Right atrium auricular region (tissue), 2 donors: ENCODE data around the genes TRIM9 and FERMT2.

GRCh38 chr14:50737150-50737604 is 69.1 kb upstream of the SAV1 start:
- PRO-cap, result unidirectional peak, minus-strand start at chr14:50737362
- RAMPAGE, long total RNA, 2 experiments, result no peak in any of the 2 experiments

- PRO-cap, result no peak
- RAMPAGE, long total RNA, 2 experiments, result no peak in any of the 2 experiments
Measured at GRCh38 chr14:50757975-50758725, 72.8 kb downstream of the NIN start.

DNA sequence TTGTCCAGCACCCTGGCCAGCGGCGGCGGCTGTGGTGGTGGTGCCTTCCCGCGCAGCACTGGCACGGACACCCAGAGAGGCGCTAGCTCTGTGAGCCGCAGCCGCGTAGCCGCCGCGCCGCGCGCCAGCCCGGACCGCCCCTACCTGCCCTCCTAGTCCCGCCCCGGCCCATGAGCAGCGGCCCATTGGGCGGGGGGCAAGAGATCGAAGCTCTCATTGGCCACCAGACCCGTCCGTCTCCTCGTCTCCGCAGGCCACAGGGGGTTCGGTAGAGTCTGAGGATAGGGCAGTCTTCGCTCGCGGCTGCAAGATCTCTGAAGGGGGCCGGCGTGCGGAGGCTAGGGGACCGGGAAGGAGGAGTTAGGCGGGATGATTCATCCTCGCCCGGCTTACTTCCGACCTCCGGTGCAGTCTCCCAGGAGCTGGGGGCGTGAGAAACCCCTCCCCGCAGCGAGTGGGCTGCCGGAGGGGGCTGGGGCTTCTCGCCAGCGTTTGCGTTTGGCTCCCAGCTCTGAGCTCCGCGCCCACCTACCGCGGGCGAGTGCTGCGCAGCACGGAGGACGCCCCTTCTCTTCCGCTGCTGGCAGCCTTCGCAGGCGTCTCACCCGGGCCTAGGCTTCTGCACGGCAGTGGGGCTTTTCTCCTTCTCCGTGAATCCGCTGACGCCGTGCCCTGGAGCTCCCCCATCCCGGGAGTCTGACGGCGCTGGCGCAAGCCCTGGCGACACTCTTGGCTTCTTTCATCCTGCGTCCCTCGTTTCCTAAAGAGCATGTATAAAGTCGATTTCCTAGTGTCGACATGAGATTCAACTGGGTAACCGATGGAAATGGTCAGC is at the start of gene TRIM9:
Gene TRIM9, minus strand, starts transcription at position 92 of the 835 bp plus-strand sequence.
- PRO-cap, result bidirectional peak, plus-strand start at position 392 of the sequence, minus-strand start at position 60 of the sequence
- RAMPAGE, long total RNA, 2 experiments, result no peak in any of the 2 experiments

DNA sequence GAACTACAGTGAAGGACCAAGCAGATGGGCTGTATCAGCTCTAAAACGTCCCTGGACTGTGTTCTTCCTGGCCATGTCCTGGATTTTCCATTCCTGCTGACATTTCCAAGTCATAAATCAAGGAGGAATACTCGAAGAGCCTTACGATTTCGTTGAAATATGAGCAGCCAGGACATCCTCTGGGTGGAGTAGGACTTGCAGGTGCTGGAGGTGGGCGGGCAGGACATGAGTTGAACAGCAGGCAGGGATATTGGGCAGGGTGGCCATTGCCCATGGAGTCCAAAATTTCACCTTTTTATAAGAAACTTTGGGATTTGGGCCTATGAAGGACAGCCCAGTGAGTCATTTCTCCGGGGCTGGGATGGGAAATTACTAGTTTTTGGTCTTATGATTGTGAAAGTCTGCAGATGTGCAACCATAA is 88.8 kb downstream of the TMX1 start:
- PRO-cap, result no peak
- RAMPAGE, long total RNA, 2 experiments, result no peak in any of the 2 experiments

DNA sequence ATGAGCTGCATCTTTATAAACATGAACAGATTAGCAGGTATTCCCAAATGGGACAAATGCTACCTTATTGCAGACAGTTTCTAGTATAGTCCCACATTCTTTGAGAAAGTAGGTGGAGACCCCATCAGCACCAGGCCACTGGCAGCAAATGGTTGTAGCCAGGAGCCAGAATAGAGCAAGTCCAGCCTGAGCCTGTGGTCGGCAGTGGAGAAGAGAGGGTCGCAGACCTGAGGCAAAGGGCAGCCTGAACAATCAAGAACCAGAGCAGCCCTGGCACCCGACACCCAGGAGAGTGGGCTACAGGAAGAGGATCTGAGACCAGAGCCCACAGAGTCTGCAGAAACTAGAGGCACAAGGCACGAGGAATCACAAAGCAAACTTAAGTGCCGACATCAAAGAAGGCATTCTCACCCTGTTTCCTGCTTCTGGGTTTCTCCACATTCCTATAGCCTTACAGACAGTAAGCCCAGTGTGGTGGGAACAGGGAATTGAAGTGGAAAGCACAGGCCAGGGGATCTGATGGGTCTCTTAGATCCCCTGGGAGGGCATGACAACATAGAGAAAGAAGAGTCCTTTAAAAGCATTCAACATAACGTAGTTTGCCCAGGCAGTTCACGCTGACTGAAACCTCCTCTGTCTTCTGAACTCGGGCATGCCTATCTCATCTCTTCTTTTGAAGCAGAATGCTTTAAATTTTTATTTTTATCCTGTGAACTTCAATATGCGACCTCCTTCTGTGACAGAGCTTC is 75.7 kb upstream of the FRMD6 start:
- PRO-cap, result no peak
- RAMPAGE, long total RNA, 2 experiments, result no peak in any of the 2 experiments

DNA sequence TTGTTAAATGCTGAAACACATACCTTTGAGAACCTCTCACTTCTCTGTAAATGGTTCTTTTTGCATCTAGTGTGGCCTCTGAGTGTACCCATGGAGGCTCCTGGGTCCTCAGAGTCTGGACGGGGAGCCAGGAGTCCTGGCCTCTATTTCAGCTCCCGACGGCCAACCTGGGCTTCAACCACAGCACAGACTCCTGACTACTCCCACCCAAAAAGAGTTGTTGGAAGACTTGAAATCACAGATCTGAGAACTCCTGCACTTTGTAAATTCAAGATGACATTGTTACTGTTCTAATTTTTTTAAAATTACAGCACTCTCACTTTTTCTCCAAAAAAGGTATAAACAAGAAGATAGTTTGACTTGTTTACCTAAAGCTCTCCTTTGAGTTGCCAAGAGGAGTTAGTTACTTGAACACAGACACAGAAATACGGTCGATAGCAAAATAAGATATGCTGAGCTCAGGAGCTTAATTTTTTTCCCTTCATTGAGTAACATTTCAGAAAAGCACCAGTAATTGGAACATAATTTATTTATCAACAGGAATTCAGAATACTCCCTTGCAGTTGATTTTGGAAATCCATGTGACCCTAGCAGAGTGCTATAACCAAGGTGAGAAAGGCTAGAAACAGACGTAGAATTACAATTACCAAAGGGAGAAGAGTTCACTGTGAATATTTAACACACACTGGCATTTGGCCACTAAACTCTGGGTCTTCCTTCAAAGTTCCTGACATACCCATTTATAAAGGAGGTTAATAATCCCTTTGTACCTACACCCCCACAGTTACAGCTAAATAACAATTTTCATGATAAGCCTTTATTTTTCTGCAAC is 51.7 kb upstream of the FRMD6 start:
- PRO-cap, result no peak
- RAMPAGE, long total RNA, 2 experiments, result no peak in any of the 2 experiments

DNA sequence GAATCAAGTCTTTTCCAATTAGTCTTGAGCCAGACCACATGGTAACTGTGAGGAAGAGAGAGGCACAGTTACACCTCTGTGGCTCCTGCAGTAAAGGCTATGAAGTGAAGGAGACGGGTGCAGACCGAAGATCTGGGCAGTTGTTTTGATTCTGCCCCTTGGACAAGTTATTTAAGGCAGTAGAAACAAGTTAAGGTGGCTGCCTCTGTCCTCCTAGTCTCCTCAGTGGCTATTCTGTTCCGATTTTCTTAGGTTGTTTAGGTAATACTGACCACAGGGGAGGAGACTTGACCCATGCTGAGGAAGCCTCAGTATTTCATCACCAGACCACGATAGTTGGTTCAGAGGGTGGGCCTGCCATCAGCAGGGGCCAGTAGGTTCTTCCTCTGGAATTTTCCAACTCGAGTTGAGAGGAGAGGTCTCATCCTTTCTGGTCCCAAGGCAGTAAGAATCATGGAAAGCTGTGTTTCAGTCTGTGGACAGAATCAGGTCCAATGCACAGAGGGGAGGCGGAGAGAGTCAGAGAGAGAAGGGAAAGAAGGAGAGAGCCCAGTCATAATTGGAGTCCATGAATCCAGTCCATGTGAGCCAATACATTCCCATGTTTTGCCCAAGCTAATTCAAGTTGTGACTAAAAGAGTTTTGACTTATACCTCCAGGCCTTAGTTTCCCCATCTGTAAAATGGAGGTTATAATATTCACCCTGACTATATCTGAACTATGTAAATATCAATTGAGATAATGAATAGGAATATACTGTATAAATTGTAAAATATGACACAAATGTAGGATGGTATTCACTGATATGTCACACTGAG is 24.3 kb downstream of the GNG2 start:
- PRO-cap, result no peak
- RAMPAGE, long total RNA, 2 experiments, result no peak in any of the 2 experiments

GRCh38 chr14:51932653-51933106 is 56.7 kb upstream of the RTRAF start:
- PRO-cap, result no peak
- RAMPAGE, long total RNA, 2 experiments, result no peak in any of the 2 experiments

- PRO-cap, result no peak
- RAMPAGE, long total RNA, 2 experiments, result no peak in any of the 2 experiments
Measured at GRCh38 chr14:52045142-52045491, 23.7 kb downstream of the NID2 start.

GRCh38 chr14:52220739-52221447 is 46.6 kb upstream of the PTGDR start:
- PRO-cap, result no peak
- RAMPAGE, long total RNA, 2 experiments, result no peak in any of the 2 experiments

DNA sequence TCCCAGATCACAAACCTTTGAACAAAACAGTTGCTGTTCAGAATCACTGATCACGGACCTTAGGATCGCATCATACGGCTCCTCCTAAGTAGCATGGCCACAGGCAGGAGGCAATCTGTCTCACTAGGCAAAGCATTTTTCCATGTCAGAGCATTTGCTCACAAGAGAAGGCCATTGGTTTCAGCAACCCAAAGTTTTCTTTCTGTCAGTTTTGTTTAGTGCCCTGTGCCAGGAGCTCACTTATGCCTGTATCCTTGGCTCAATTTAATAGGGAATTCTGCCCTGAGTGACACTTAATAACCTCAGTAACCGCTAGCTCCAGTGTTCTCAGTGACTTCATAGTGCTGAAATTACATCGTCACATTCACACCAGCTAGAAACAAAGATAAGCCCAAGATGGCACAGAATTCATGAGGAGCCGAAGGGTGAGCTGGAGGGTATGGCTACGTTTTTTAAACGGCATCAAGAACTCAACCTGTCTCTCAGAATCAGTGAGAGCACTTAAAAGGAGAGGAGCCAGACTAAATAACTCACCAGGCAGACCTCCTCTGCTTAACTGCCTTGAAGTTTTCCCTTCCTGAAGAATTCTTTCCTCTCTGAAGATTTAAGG is 37.0 kb downstream of the PTGER2 start:
- PRO-cap, result no peak
- RAMPAGE, long total RNA, 2 experiments, result no peak in any of the 2 experiments

DNA sequence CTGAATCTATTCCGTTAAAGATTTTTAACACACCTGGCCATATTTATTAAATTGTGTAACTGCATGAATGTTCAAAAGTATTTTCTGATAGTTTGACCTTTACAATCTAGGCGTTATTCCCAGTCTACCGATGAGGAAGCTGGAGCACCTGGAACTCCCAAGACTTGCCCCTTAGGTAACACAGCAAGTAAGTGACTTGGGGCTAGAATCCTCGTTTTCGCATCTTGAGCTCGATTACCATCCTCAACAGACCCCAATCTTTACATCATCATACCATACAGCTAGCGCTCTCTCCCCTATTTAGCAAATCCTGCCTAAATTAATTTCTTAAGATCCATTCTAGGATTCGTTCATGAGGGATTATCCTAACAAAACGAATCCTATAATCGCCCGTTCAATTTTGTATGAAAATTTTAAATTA is 990 bp downstream of the GNPNAT1 start:
- PRO-cap, result no peak
- RAMPAGE, long total RNA, 2 experiments, result no peak in any of the 2 experiments

DNA sequence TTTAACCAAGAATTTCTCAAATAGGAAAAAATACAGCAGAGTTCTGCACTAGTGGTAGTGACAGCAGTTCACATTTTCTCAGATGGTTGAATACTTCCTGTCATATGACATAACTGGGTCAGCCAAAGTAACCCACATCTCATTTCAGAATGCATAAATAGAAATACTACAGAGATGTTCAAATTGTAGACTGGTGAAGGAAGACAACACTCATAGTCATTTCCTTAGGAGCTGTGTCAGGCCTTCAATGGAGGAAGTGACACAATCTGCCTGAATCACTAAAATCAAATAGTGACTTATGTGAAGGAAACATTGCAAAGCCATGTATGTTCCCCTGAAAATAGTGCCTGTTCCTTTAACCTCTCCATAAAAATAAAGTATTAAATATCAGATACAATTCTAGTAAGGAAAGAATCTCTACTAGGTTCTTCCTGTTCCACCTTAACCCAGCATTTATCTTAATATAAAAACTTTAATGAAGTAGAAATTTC is 32.3 kb downstream of the FERMT2 start:
- PRO-cap, result unidirectional peak, plus-strand start at position 186 of the sequence
- RAMPAGE, long total RNA, 2 experiments, result no peak in any of the 2 experiments

GRCh38 chr14:52935714-52936289 is 15.0 kb downstream of the FERMT2 start:
- PRO-cap, result no peak
- RAMPAGE, long total RNA, 2 experiments, result no peak in any of the 2 experiments

DNA sequence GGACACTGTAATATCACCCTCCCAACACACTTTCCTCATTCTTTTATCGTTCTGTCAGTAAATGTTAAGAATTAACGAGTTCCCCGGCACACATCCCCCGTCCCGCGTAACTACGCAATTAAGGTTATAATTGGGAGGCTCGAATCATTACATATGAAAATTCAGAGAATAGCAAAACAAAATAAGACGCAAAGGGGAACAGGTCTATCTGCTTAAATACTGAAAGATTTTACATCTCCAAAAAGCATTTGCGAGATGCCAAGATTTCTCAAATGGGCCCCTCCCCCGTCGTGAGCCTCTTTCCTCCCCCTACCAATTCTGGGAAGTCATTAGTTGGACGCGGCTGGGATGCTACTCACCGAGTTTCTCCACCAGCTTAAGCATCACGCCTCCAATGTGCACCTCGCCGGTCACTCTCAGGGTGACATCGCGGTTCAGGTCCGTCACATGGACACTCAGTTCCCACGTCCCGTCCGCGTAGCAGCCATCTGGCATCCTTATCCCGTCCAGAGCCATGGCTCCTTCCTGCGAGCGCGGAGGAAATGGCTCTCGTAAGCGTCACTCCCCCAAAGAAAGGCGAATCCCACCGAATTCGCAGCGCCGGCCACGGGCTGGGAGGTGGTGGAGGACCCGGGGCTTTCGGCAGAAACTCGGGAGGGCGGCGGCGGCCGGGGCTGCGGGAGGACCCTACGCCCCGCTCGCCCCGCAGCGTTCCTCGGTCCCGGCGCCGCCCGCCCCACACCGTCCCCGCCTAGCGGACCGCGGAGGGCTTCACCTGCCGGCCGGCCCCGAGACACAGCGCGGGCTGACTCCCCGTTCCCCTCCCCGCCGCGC is 580 bp downstream of the FERMT2 start:
- PRO-cap, result bidirectional peak, plus-strand start at position 329 of the sequence, minus-strand start at position 396 of the sequence; unidirectional peak, minus-strand start at position 746 of the sequence
- RAMPAGE, long total RNA, 2 experiments, result no peak in any of the 2 experiments

DNA sequence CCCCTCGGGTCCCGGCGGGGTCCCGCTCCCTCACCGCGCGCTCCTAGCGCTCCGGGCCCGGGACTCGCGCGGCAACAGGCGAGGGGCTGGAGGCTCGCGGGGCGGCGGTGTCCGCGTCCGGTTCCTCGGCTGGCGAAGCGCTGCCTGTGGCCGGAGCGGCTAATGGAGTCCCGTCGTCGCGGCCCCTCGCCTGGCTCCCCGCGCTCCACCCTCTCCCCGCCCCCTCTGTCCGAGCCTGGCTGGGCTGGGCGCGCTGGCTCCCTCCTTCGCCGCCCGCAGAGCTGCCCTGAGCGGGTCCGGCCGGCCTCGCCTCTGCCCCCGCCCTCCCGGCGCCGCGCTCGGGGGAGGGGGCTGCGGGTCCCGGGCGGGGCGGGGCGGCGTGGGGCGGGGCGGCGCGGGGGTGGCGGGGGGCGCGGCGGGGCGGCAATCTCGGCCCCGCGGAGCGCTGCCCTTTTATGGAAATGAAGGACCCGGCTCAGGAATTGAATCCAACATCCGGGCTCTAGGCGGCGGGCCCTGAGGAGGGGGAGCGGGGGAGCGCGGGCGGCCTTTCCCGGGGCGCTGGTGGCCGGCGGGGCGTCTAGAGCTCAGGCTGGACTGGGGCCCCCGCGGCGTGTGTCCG is at the start of gene FERMT2:
Gene FERMT2, minus strand, starts transcription at position 164 of the 622 bp plus-strand sequence.
- PRO-cap, result bidirectional peak, plus-strand start at position 494 of the sequence, minus-strand start at position 164 of the sequence
- RAMPAGE, long total RNA, 2 experiments, result start-site peak on the plus strand in 2 of 2 experiments, centred at positions 538 to 544 of the sequence, 9 to 27 reads per replicate; start-site peak on the minus strand in 1 of 2 experiments, centred at position 168 of the sequence, 463 reads per replicate

GRCh38 chr14:52960461-52961166 is 9.8 kb upstream of the FERMT2 start:
- PRO-cap, result bidirectional peak, plus-strand start at chr14:52960817, minus-strand start at chr14:52960641
- RAMPAGE, long total RNA, 2 experiments, result no peak in any of the 2 experiments

GRCh38 chr14:53010893-53011662 is 60.2 kb upstream of the FERMT2 start:
- PRO-cap, result unidirectional peak, minus-strand start at chr14:53011059
- RAMPAGE, long total RNA, 2 experiments, result no peak in any of the 2 experiments

DNA sequence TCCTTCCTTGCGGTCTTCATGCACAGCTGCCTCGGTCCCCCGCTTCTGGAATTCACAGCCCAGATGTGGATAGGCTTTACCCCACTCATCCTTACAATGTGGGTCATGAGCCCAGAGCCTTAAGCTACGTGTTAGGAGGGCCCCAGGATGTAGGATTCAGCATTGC is 239 bp upstream of the DDHD1 start:
- PRO-cap, result no peak
- RAMPAGE, long total RNA, 2 experiments, result no peak in any of the 2 experiments

GRCh38 chr14:54367008-54367498 is 29.8 kb upstream of the CDKN3 start:
- PRO-cap, result no peak
- RAMPAGE, long total RNA, 2 experiments, result no peak in any of the 2 experiments